UCH-1 (cell line): ENCODE measurements around the genes PPP1R35 and AGFG2.

GRCh38 chr7:99571167-99571986 lies 12.9 kb downstream of the ZNF655 start:
- RRBS: no CpG with 5 or more reads among the region's 4 CpGs

GRCh38 chr7:99652328-99653002 lies 27.3 kb downstream of the CYP3A5 start:
- RRBS: no CpG with 5 or more reads among the region's 5 CpGs

GRCh38 chr7:99781384-99782396 lies 2.3 kb downstream of the CYP3A4 start:
- RRBS: no CpG with 5 or more reads among the region's 6 CpGs

DNA sequence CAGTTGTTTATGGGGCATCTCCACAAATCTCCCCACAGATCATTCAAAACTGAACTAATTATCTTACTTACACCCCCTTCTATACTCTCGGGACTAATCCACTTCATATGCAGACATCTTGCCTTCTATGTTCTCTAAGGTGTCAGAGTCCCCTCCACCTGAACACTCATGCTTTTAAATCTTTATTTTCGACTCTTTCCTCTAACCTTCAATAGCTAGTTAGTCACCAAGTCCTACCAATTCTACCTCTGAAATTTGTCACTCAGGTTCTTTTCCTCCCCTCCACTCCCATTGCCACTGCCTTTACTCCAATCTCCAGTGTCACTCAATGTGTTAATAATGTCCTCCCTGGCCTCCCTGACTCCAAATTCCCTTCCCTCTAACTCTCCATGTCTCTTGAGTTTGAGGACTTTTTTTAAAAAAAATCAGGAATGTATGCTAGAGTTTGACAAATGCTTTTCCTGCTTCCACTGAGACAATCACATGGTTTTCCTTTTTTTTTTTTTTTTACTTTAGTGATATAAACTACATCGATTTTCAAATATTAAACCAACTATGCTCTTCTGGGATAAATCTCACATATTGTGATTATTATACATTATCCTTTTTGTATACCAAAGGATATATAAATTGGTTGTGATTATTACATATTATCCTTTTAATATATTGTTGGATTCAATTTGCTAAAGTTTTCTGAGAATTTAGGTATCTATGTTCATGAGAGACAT lies 16.8 kb upstream of the OR2AE1 start:
- RRBS: no CpG with 5 or more reads among the region's 3 CpGs

GRCh38 chr7:99967824-99968632 lies 7.8 kb downstream of the AZGP1 start:
- RRBS: 9% methylated on average over 2 of the region's 12 CpGs

- RRBS: no CpG with 5 or more reads among the region's 5 CpGs
Measured at GRCh38 chr7:100022714-100023019, 7.3 kb downstream of the ZKSCAN1 start.

GRCh38 chr7:100071259-100072357 lies 9.9 kb downstream of the ZNF3 start:
- RRBS: no CpG with 5 or more reads among the region's 13 CpGs

DNA sequence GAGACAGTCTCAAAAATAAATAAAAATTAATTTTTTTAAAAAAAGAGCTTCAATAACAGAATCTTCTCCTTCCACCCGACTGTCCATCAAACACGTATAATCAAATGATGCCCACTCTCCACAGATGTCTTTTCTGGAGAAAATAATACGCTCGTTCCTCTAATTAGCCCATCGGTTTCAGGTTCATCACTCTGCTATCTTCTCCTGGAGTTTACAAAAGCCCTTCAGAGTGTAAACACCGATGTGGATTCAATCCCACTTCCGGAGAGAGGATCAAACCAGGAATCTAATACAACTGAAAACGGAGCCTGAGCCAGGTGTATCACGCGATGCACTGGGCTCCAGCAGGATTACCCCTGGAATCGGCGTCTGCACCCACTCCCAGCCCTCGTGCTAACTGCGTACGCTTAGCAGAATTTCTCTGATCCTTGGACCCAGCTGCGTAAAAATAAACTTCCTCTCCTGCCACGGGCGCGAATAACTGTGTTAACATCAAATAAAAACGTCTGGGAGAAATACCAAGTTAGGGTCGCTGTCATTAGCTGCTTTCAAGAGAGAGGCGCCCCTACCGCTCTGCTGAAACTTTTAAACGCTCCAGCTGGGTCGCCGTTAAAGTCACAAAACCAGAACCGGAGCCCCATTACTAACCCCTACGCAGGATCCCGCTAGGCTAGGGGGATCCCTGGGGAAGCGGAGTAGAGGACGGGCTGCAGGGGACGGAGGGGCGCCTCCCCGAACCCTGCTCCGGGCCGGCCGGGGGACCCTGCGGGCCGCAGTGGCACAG lies 548 bp downstream of the ZNF3 start:
- RRBS: 2% methylated on average over 6 of the region's 39 CpGs

- RRBS: 4% methylated on average over 32 of the region's 73 CpGs
Measured at GRCh38 chr7:100099976-100101010, 904 bp downstream of the MCM7 start.

- RRBS: no CpG with 5 or more reads among the region's 5 CpGs
Measured at GRCh38 chr7:100163176-100163688, 4.7 kb upstream of the TRAPPC14 start.

GRCh38 chr7:100166725-100167552 lies 1.5 kb downstream of the GAL3ST4 start:
- RRBS: 95% methylated on average over 2 of the region's 17 CpGs

DNA sequence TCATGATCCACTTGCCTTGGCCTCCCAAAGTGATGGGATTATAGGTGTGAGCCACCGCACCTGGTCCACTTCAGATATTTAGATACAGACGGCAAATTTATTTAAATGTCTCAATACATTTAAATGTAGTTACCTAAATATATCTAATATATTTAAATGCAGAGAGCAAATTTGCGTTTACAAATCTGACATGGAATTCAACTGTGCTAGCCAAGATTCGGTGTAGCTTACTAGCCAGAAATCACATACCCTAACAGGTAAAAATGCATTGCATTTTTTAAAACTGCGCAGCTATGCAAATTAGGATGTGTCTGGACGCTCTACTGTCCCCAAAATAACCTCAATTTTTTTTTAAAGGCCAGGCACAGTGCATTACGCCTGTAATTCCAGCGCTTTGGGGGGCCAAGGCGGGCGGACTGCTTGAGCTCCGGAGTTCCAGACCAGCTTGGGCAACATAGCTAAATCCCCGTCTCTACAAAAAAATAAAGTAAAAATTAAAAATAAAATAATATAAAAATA lies 22.9 kb upstream of the PILRB start:
- RRBS: no CpG with 5 or more reads among the region's 12 CpGs

DNA sequence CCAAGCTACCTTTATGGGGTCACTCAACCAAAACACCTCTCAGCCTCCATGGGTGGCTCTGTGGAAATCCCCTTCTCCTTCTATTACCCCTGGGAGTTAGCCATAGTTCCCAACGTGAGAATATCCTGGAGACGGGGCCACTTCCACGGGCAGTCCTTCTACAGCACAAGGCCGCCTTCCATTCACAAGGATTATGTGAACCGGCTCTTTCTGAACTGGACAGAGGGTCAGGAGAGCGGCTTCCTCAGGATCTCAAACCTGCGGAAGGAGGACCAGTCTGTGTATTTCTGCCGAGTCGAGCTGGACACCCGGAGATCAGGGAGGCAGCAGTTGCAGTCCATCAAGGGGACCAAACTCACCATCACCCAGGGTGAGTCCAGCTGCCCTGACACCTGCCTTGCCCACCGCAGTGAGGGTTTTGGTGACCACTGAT lies 809 bp downstream of the PILRB start:
- RRBS: 96% methylated on average over 4 of the region's 11 CpGs

DNA sequence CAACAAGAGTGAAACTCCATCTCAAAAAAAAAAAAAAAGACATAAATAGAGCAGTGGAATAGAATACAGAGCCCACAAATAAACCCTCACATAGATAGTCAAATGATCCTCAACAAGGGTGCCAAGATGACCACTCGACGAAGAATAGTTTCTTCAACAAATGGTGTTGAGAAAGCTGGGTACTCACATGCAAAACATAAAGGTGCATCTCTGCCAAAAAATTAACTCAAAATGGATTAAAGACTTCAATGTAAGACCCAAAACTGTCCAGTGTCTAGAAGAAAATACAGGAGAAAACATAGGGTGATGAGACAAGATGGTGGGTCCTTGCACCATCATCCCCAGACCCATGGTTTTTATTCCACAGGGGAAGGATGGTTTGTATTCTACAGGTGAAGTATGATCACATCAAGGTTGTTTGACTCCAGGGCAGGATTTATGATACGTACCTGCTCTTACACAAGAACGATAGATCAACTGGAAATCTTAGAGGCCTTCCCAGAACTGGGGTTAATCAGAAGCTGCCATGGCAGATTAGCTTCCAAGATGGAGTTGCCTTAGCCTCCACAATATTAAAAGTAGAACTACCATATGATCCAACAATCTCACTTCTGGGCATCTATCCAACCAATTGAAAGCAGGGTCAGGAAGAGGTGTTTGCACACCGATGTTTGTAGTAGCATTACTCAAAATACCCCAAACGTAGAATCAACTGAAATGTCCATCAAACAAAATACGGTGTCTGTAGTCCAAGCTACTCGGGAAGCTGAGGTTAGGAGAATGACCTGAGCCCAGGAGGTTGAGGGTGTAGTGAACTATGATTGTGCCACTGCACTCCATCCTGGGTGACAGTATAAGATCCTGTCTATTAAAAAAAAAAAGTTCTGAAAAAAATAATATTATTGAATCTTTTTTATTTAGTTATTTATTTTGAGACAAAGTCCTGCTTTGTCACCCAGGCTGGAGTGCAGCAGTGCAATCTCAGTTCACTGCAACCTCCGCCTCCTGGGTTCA lies 6.5 kb downstream of the PILRB start:
- RRBS: no CpG with 5 or more reads among the region's 9 CpGs

- RRBS: 3% methylated on average over 24 of the region's 59 CpGs
Measured at GRCh38 chr7:100429958-100430597, 447 bp downstream of the MEPCE start.

GRCh38 chr7:100436279-100436839 lies at the start of gene PPP1R35:
TSS of gene PPP1R35 (minus strand) at chr7:100436497.
- RRBS: 4% methylated on average over 10 of the region's 37 CpGs

- RRBS: 96% methylated on average over 6 of the region's 15 CpGs
Measured at GRCh38 chr7:100437141-100437474, 811 bp upstream of the PPP1R35 start.

- RRBS: no CpG with 5 or more reads among the region's 4 CpGs
Measured at GRCh38 chr7:100515990-100516525, 22.9 kb upstream of the AGFG2 start.

DNA sequence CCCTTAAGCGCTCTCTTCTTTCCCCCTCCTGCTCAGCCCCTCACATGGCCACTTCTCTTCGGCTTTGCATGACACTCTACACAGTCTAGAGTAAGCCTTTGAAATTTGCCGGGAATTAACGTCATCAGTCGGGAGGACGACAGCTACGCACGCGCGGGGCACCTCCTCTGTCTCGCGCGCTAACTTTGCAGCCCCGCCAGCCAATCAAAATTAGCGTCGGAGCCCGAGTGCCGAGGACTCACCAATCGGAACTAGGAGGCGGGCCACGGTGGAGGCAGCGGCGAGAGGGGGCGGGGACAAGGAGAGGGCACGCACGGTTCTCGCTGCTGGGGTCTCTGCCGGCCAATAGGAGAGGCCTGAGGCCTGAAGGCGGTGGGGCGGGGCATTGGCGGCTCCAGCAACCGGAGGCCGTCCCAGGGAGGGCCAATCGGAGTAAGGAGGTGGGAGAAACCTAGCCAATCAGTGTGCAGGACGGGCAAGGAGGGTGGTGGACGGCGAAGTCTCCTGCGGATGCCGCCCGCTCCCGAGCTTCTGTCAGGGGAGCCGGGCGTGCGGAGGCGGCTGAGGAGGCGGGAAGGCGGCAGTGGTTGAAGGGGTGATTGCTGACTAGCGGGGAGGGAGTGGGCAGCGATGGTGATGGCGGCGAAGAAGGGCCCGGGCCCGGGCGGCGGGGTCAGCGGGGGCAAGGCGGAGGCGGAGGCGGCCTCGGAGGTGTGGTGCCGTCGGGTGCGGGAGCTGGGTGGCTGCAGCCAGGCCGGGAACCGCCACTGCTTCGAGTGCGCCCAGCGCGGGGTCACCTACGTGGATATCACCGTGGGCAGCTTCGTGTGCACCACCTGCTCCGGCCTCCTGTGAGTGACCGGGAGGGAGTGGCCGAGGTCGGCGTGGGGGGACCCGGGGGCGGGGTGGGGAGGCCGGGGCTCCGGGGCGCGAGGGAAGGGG lies at the start of gene AGFG2:
AGFG2 (plus strand) TSS at position 487 of the 942 bp plus-strand sequence.
- RRBS: 4% methylated on average over 35 of the region's 83 CpGs

- RRBS: 4% methylated on average over 12 of the region's 46 CpGs
Measured at GRCh38 chr7:100584973-100586022, 631 bp downstream of the LRCH4 start.